Mesenchymal stem cell of the bone marrow (primary cell): Measurements from ENCODE around the gene CROCC.

DNA sequence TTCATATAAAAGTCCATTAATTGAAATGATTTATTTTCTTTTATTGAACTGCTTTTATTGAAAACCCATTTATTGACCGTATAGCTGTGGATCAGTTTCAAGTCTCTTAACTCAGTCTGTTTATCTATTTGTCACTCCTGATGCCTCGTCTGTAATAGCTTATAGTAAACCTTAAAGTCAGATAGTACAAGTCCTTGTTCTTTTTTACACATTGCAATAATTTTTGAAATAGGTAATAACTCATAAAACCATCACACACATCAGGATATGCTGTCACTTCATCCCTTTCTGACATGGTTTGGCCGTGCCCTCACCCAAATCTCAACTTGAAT, 52.0 kb upstream of the CROCC start:
- CAGE, long polyA plus RNA: no peak

DNA sequence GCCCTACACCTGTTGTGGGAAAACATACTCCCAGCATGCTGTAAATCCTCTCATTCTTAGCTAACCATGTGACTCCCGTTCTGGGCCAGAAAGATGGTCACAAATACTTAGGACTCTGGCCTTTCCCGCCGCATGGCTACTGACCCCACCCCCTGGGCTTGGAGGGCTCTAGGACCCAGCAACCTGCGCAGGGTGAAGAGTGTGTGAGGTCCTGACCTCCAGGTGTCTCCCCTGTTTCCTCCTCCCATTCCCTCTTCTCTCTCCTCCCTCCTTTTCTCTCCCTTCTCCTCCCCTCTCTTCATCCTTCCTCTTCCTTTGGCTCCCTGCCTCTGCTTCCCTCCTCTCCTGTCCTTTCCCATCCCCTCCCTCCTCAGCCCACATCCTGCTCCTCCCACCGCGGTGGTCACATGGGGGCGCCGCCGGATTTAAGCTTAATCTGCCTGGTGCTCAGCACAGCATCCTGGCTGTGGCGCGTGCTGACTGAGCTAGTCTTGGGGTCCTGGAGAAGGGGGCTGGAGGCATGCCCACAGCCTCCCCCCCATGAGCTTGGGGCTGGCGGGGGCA, at the start of gene CROCC:
Gene CROCC (plus strand): TSS at position 453 of the 564 bp plus-strand sequence.
- CAGE, long polyA plus RNA: no peak

- CAGE, long polyA plus RNA: no peak
These were observed 3.7 kb downstream of the CROCC start for GRCh38 chr1:16925440-16925898.

DNA sequence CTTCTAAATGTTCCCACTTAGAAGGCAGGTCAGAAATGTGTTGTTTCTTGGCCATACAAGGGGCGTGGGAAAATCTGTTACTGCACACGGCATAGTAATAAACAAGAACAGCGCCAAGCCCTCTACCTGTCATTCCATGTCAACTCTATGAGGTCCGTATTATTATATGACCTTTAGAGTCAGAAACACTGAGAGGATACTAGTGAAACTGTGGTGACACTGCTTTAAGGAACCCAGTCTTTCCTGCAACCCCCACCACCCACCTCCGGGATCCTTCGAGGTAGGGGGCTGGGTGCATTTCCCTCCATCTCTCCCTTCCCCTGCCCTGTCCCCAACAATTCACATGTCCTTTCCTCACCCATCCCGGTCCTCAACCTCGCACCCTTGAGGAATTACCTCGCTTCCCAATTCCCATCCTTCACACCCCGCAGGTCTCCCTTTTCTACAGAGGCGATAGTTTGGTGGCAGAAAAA, 664 bp downstream of the SDHB start:
- CAGE, long polyA plus RNA: no peak

GRCh38 chr1:17416996-17417612, 22.4 kb downstream of the RCC2 start:
- CAGE, long polyA plus RNA: no peak

GRCh38 chr1:17460227-17460929, 20.9 kb upstream of the RCC2 start:
- CAGE, long polyA plus RNA: no peak

DNA sequence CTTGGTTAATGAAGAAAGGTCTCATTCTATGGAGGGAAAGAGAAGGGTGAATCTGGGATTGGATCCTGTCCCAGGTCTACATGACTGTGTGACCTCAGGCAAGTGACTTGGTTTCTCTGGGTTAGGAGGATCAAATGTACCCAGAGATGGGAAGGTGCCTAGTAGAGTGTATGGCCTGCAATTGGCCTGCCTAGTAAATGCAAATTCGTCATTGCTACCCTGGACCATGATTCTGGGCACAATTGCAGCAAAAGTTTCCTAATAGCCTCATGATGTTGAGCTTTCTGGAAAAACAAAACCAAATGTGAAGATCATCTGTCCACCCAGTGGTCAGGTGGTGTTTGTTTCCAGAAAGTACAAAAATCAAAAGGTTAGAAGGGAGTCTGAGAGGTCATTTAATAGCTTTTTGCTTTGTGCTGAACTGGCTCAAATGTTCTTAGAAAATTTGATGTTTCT, 49.9 kb upstream of the RCC2 start:
- CAGE, long polyA plus RNA: no peak

DNA sequence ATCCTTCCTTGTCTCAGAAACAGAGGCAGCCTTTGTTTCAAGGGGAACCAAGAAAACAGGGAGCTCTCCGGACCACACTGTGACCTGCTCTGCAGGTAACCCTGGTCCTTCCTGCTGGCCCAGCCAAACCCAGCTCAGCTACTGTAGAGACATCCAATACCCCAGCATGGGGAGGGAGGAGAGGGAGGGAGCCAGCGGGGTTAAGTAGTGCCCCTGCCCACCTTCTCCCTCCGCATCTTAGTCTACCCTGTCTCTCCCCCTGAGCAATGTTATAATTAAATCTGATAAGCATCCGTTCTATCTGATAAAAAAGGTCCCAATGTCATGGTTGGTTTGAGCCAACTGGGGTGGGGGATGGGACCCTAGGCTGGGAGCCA, 14.5 kb upstream of the ARHGEF10L start:
- CAGE, long polyA plus RNA: no peak

GRCh38 chr1:17542573-17543069, 3.1 kb downstream of the ARHGEF10L start:
- CAGE, long polyA plus RNA: no peak

- CAGE, long polyA plus RNA: no peak
These were observed 7.8 kb downstream of the ARHGEF10L start for GRCh38 chr1:17547253-17547643.

DNA sequence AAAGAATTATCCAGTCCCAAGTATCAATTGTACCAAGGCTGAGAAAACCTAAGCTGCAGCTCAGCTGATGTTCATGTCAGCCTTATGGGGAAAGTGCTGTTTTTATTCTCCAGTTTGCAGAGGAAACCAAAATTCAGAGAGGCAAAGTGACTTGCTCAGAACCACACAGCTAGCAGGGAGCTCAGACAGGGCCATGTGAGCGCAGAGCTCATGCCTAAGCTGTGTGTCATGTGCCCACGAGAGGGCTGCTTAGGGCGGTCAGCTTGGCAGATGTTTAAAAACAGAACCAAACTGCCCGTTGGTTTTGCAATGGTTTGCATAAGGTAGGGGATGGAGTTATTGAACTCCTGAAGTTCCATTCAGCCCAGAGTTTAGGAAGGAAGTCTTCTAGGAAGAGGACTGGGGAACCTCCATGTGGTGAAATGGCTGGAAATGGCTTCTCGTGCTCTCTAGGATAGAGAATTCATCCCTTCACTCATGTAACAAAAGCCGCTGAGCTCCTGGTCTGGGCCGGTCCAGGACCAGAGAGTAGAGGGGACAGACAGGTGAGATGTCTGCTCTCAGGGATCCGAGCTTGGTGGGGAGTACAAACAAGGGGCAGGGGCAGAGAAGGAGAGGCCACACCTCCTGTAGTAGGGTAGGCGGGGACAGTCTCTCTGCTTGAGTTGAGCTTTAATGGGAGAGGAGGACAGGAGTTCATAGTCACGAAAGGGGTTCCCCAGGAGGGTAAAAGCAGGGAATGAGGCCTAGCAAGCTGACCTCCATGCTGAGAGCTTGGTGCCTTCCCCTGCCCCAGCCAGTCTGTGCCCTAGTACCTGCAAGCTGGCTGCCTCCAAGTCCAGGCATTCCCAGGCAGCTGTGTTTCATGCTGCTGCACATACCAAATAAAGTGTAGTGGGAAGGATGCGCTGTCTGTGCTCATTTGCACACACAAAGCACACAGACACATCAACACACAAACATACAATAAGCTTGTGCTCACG, 46.9 kb downstream of the ARHGEF10L start:
- CAGE, long polyA plus RNA: no peak

DNA sequence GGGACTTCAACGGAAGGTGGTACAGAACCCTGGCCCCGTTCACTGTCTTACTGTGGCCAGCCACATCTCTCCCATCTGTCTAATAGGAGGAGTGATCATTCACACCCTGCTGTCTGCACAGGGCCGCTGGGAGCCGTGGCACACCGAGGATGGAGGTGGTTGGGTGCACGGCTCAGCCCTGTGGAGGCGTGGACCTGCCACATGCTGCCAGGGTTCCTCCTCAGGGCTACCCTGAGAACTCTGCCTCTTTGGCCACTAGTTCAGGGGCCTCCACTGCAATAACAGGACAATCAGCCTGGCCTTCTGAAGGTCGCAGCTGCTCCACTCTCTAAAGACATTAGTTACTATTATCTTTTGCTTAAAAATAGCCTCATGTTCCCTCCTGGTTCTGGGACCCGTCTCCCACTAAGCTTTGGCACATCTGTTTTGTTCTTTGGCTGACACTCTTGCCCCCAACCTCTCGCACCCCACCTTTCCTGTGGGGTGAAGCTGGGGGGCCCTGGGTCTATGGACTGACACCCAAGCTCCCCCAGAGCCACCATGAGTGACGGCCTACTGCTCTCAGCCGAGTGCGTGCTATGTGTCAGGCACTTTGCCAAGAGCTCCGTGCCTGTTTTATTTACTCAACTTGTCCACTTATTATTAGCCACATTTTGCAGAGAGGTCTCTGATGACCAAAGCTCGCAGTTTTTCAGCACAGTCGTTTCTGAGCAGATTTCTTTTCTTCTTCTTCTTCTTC, 66.2 kb downstream of the ARHGEF10L start:
- CAGE, long polyA plus RNA: no peak

- CAGE, long polyA plus RNA: no peak
These were observed 82.4 kb upstream of the ACTL8 start for GRCh38 chr1:17672709-17673101.

DNA sequence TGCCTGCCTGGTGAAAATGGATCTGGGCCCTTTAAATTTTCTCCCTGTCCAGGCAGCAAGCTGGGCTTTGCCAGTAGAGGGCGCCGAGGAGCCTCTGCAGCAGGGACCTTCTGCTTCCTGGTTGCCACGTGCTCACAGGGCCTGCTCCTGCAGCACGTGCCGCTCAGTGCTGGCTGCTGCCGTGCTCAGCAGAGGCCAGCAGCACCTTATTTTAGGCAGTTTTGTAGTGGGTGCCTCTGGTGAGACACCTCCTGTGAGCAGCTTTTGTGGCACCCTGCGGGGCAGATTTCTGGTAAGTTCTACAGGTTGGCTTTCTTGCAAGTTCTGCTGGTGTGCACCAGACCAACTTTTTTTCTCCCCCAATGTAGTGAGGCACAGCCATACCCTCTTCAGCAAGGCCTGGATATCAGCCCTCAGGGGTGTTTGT, 4.1 kb downstream of the ACTL8 start:
- CAGE, long polyA plus RNA: no peak

- CAGE, long polyA plus RNA: no peak
These were observed 11.7 kb downstream of the IGSF21 start for GRCh38 chr1:18119351-18119737.

GRCh38 chr1:18128302-18128712, 20.7 kb downstream of the IGSF21 start:
- CAGE, long polyA plus RNA: no peak

DNA sequence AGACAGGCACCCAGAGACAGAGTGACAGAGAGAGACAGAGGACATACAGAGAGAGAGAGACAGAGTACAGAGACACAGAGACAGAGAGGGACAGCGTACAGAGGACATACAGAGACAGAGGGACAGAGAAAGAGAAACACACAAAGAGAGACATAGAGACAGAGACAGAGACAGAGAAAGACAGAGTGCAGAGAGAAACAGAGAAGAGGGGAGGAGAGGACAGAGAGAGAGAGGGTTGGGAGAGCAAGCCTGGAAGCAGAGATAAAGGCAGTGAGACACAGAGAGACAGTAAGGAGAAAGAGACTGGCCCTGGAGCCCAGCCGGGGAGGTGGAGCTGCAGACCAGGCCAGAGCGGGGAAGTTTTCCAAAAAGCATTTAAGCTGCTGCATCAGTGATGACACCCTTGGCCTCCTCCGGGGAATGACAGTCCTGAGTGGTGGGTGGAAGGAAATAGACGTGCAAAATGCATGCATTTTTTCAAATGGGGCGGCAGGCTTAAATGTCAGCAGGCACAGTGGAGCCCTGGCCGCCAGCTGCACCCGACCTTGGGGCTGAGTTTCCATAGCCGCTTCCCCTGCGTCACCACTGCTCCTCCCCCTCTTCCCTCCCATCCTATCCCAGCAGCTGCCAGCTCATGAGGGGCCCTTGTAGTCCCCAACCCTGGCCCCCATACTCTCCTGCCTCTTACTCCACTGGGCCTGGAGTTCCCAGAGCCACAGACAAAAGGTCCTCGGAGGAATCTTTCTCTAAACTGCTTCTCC, 95.4 kb upstream of the KLHDC7A start:
- CAGE, long polyA plus RNA: no peak

DNA sequence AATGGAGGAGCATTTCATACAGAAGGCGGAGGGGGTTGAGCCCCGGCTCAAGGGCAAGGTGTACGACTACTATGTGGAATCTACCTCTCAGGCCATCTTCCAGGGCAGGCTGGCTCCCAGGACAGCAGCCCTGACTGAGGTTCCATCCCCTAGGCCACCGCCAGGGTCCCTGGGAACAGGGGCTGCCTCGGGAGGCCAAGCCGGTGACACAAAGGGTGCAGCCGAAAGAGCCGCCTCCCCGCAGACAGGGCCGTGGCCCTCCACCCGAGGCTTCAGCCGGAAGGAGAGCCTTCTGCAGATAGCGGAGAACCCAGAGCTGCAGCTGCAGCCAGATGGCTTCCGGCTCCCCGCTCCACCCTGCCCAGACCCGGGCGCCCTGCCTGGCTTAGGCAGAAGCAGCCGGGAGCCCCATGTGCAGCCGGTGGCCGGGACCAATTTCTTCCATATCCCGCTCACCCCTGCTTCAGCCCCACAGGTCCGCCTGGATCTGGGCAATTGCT, 1.1 kb downstream of the KLHDC7A start:
- CAGE, long polyA plus RNA: no peak

GRCh38 chr1:18705270-18705501, 74.5 kb downstream of the PAX7 start:
- CAGE, long polyA plus RNA: no peak

DNA sequence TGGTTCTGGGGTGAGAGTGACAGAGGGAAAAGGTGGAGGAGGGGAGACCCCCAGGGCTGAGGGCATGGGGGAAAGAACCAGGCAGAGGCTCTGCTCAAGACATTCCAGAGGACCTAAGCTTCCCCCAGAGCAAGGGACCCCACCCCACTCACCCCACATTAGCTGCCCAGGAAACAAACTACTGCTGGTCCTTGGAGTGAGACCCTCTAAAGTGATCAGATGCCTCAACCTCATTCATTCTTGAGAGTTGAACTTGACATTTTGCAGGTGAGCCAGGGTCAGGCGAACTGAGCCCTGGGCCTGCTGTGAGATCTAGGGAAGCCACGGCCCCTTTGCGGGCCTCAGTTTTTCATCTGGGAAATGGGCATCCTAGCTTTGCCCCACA, 102.9 kb downstream of the PAX7 start:
- CAGE, long polyA plus RNA: no peak